Jurkat, Clone E6-1 (cell line): ENCODE results near the genes RAB11FIP4 and COPRS.

DNA sequence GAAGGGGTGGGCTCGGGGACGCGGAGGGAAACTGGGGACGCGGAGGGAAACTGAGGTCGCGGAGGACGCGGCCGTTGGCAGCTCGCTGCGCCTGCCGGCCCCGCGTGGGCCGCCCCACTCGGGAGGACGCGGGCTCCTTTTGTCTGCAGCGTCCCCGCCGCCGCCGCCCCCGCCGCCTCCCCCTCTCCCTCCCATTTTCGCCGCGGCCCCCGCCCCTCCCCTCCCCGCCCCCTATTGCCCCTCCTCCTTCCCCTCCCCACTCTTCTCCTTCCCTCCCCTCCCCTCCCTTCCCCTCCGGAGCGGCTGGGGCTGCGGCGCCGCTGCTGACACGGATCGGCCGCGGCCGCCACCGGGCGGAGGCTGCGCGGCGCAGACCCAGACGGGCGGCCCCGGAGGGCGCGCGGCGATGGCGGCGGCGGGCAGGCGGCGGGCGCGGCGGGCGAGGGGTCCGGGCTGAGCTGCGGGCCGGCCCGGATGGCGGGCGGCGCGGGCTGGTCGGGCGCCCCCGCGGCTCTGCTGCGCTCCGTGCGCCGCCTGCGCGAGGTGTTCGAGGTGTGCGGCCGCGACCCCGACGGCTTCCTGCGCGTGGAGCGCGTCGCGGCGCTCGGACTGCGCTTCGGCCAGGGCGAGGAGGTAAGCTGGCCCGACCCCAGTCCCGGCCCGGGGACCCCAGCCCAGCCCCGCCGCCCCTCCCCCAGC is at the start of gene RAB11FIP4:
Gene RAB11FIP4, plus strand, starts transcription at position 297 of the 699 bp plus-strand sequence.
- RRBS: 3% methylated on average over 35 of the region's 102 CpGs

GRCh38 chr17:31431430-31431915 is 40.0 kb downstream of the RAB11FIP4 start:
- RRBS: no CpG with 5 or more reads among the region's 12 CpGs

GRCh38 chr17:31510272-31510885 is 118.9 kb downstream of the RAB11FIP4 start:
- RRBS: no CpG with 5 or more reads among the region's 13 CpGs

GRCh38 chr17:31537585-31538532 is 146.4 kb downstream of the RAB11FIP4 start:
- RRBS: no CpG with 5 or more reads among the region's 10 CpGs

- RRBS: no CpG with 5 or more reads among the region's 12 CpGs
These were observed 171.1 kb downstream of the RAB11FIP4 start for GRCh38 chr17:31562483-31563048.

- RRBS: no CpG with 5 or more reads among the region's 6 CpGs
These were observed 120.6 kb downstream of the COPRS start for GRCh38 chr17:31738356-31738945.

- RRBS: 2% methylated on average over 31 of the region's 66 CpGs
These were observed at the start of gene COPRS for GRCh38 chr17:31859093-31859768. Gene COPRS (minus strand): TSS chr17:31859244.

- RRBS: 18% methylated on average over 5 of the region's 13 CpGs
These were observed 404 bp upstream of the RHOT1 start for GRCh38 chr17:32141968-32142227.

DNA sequence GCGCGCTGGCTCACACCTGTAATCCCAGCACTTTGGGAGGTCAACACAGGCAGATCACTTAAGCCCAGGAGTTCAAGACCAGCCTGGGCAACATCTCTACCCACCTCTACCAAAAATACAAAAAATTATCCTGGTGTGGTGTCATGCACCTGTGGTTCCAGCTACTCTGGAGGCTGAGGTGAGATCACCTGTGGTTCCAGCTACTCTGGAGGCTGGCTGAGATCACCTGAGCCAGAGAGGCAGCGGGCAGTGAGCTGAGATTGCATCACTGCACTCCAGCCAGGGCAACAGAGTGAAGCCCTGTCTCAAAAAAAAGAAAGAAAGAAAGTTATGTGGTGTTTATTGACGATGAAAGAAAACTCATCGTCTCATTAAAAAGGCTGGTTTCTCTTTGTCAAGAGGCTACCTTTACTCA is 33.7 kb downstream of the C17orf75 start:
- RRBS: no CpG with 5 or more reads among the region's 5 CpGs

GRCh38 chr17:32323920-32324592 is 17.9 kb downstream of the C17orf75 start:
- RRBS: no CpG with 5 or more reads among the region's 11 CpGs

- RRBS: no CpG with 5 or more reads among the region's 3 CpGs
These were observed 43.6 kb downstream of the ZNF207 start for GRCh38 chr17:32393618-32393945.

DNA sequence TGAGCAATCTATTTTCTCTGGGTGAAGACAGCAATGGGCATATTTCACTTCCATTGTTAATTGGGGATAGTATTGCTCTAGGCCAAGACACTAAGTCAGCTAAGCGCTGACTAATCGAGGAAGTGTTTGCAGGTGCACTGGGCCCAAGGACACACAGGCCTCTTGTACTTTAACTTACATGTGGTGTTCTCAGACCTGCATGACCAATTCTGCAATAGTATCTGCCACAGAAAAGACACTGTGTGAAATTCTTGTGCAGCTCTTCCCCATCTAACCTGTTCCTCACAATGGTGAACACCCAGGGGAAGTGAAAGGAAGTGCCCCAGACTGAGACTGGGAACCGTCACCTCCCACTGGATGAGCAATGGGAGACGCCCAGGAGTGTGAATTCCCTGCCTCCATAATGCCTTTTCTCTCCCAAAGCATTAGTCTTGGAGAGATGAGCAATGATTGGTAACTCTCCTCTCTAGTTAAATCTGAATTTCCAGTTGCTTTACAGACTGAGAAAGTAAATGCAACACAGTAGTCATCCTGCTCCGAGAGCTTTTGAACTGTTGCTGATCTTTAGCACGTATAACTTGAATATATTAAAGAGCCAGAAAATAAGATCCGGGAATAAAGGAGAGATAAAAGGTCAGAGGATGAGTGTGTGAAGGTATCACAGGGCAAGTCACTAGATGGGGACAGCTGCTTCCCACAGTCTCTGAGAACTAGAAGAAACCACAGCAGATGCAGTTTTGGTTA is 82.6 kb downstream of the CDK5R1 start:
- RRBS: no CpG with 5 or more reads among the region's 7 CpGs

DNA sequence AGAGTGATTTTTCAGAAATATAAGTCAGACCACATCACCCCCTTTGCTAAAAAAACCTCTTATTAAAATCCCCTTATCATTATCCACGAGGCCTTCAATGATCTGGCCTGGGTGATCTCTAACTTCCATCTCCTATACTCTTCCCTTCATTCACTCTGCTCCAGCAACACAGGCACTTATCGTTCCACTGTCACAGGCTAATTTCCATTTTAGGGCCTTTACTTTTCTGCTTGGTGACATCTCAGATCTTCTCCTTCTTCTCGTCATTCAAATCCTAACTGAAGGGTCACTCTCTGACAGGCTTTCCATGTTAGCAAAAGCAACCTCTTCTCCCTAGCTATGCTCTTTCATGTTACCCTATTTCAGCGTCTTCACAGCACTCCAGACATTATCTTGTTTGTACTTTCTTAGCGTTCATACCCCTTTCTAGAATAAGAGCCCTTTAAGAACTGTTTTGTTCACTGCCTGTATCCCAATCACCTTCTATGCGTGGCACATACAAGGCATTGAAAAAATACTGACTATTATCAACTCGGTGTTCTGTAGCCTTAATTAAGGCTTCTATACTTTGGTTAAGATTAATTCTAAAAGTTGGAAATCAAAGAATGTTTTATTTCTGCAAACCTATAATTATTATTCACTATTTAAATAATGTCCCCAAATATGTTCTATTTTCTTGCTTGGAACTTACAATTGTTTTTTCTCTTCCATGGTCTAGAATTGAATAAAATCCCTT is 85.9 kb downstream of the CDK5R1 start:
- RRBS: no CpG with 5 or more reads among the region's 7 CpGs

DNA sequence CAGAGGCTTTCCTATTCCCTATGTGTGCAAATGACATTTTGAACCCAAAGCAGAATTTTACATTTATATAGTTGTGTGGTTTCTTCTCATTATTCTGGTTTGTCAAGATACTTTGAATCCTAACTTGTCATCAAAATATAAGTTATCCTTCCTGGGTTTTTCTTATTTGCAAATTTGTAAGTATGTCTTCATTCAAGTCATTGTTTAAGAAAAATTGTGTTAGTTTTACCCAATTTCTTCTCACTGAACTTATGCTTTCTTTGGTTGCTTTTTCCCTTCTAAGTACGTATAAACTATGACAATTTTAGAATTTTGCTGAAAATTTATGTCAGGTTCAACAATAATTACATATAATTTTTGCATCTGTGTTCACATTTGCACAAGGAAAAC is 99.6 kb downstream of the CDK5R1 start:
- RRBS: no CpG with 5 or more reads among the region's 1 CpG

DNA sequence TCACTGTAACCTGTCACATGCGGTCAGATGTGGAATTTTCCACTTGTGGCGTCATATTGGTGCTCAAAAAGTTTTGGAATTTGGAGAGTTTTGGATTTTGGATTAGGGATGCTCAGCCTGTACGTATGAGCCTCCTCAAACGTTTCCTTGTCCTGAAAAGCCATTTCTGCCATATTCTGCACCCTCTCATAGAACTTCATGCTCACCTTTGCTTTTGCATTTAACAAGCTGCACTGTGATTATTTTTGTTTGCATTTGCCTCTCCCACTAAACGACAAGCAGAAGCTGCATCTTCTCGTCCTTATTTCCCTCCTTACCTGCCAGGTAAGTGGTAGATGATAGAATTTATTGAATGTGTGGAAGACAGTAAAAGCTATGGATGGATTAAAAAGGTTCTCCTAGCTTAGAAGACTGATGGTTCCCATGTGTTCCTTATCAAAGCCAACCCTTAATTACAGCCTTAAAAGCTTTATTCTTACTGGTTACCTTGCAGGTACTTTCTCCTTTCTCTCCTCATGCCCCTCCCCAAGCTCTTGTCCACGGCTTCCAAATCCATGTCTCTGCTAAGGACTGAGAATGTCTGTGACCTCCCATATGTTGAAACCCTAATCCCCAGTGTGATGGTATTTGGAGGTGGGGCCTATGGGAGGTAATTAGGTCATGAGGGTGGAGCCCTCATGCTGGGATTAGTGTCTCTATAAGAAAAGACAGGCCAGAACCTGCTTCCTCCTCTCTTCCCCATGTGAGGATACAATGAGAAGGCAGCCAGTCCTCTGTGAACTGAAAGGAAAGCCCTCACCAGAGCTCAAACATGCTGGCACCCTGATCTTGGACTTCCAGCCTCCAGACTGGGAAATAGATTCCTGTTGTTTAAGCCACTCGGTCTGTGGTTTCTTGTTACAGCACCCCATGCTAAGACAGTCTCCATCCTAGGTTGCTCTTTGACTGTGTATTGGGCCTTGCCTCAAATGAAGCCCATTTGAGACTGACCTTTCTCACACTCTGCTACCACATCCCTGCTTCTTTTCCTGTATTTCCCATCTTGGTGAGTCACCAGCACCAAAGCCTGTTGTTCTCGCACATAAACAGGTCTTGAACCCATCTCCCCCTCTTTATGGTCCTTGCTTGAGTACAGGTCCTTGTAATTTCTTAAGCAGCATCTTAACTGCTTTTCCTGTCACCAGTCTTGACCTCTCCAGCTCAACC is 134.7 kb downstream of the CDK5R1 start:
- RRBS: no CpG with 5 or more reads among the region's 9 CpGs

GRCh38 chr17:32748230-32749097 is 128.5 kb downstream of the MYO1D start:
- RRBS: no CpG with 5 or more reads among the region's 9 CpGs

DNA sequence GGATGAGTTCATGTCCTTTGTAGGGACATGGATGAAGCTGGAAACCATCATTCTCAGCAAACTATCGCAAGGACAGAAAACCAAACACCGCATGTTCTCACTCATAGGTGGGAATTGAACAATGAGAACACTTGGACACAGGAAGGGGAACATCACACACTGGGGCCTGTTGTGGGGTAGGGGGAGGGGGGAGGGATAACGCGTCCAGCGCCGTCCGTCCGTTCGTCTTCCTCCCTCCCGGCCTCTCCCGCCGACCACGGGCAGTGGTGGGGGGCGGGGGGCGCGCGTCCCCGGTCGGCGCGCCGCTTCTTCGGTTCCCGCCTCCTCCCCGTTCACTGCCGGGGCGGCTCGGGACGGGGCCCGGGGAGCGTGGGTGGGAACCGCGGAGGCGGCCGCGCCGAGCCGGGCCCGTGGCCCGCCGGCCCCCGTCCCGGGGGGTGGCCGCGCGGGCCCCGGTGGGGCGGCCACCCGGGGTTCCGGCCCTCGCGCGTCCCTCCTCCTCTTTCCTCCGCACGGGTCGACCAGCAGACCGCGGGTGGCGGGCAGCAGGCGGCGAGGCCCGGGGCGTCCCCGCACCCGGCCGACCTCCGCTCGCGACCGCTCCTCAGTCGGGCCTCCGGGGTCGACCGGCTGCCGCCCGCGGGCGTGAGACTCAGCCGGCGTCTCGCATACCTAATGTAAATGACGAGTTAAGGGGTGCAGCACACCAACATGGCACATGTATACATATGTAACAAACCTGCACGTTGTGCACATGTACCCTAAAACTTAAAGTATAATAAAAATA is 54.5 kb downstream of the MYO1D start:
- RRBS: 60% methylated on average over 28 of the region's 83 CpGs

GRCh38 chr17:32869957-32870476 is 6.9 kb downstream of the MYO1D start:
- RRBS: no CpG with 5 or more reads among the region's 3 CpGs

GRCh38 chr17:32909815-32910376 is 18.1 kb upstream of the TMEM98 start:
- RRBS: no CpG with 5 or more reads among the region's 4 CpGs

DNA sequence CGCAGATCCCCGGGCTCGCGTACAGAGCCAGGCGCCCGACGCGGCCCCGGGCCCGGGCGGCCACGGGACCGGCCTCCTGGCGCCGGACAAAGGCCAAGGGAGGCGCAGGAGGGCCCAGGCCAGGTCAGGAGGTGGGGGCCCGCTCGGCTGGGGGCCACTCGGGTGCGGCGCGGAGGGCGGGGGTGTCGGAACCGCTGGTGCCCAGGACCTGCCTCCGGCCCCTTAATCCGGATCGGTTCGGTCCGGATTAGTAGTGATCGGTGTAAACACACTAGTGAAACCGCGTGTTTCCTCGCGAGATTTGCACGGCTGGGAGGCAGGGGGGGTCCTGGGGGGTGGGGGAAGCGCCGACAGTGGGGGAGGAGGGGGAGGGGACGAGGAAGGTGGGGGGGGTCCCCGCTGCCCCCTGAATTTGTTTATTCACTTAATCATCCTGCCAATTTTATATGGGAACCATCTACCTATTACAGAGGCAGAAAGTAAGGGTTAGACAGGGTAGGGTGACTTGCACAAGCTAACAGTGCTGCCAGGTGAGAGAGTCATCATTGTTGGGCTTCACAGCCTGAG is 214.9 kb upstream of the CCL2 start:
- RRBS: no CpG with 5 or more reads among the region's 40 CpGs